Temporal lobe (tissue), 2 donors: ENCODE measurements around a stretch of chr2.

DNA sequence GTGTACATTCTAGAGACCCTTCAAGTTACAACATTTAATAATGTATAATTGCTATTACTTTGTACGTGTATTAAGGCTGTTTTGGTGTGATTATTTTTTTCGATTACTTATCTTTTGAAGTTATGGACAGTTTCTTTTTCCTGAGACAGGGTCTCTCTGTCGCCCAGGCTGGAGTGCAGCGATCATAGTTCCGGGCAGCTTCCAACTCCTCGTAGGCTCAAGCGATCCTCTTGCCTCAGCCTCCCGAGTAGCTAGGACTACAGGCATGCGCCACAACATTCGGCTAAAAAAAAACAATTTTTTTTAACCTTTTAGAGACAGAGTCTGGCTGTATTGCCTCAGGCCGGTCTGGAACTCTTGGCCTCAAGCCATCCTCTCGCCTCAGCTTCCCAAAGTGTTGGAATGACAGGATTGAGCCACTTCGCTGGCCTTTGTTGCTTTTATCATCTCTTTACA lies 912 bp downstream of the HAT1 start:
- RAMPAGE, long total RNA, result no peak

GRCh38 chr2:172090096-172091268 lies 5.2 kb downstream of the DLX1 start:
- RAMPAGE, long total RNA, result no peak

- RAMPAGE, long total RNA, result no peak
Observed at GRCh38 chr2:172093043-172093746, 7.9 kb downstream of the DLX1 start.

GRCh38 chr2:172226199-172226636 lies 123.5 kb upstream of the DLX2 start:
- RAMPAGE, long total RNA, result no peak

GRCh38 chr2:172234528-172235823 lies 132.3 kb upstream of the DLX2 start:
- RAMPAGE, long total RNA, result no peak

- RAMPAGE, long total RNA, result no peak
Observed at GRCh38 chr2:172253058-172253753, 150.5 kb upstream of the DLX2 start.

- RAMPAGE, long total RNA, result no peak
Observed at GRCh38 chr2:172280636-172281190, 146.7 kb upstream of the ITGA6 start.

DNA sequence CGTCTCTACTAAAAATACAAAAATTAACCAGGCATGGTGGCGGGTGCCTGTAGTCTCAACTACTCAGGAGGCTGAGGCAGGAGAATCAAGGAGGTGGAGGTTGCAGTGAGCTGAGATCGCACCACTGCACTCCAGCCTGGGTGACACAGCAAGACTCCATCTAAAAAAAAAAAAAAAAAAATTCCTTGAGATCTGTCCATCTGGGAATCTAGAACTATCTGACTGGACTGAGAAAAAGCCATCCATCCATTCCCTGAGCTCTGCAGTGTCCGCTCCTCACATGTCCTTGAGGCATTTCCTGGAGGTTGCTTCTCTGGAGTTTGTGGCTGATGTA lies 102.1 kb upstream of the ITGA6 start:
- RAMPAGE, long total RNA, result no peak

DNA sequence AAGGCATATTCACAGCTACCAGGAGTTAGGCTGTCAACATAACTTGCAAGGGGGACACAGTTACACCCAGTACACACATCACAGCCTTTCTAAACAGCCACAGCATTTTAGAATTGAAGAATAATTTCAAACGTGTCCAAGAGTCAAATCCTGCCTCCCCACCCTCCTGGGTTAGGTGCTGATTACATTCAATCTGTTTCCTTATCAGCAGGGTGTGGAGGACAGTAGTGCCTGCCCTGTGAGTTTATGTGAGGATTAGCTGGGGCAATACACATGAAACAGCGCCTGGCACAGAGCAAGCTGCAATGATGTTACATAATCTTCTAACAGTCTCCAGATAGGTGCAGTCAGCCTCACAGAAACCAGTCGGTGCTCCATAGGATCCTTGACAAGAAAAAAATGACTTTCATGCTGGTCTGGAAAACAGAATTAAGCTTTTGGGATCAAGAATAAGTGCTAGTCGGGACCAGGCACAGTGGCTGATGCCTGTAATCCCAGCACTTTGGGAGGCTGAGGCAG lies 91.7 kb upstream of the ITGA6 start:
- RAMPAGE, long total RNA, result no peak

DNA sequence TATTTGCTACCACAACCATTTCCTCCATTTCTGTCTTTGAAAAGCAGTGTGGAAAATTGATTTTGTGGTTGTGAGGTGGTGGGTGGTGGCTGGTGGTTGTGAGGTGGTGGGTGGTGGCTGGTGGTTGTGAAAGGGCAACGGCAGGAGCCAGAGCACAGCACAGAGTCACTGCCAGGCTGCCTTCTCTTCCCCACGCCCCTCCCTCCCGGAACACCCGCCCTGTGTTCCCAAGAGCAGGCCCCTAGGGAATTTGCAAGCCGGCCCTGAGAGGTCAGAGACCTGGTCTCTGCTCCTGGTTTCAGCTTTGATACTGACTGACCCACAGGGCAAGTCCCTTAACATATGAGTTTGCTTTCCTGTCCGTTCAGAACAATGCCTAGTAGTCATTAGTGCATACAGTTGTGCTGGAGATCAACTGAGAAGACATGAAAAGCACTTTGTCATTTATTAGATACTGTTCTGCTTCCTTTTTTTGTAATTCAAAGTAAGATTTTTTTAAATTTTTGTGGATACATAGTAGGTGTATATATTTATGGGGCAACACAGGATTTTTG lies 53.0 kb downstream of the ITGA6 start:
- RAMPAGE, long total RNA, result no peak

DNA sequence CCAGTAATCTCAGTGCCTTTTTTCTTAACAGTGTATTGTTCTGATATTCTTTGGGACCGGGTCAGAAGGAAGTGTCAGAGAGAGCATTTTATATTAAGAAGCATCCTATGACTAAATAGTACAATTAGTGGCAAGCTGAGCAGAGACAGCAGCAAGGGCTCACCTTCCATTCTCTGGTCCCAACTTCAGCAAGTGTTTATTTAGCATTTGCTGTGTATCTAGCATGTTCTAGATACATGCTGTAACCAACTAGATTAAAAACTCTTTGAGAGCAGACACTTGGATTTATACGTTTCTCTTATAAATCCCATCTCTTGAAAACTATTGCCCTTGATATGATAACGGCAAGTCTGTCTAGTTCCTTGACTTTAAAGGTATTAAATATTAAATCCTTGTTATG lies 126.6 kb downstream of the RAPGEF4 start:
- RAMPAGE, long total RNA, result no peak

DNA sequence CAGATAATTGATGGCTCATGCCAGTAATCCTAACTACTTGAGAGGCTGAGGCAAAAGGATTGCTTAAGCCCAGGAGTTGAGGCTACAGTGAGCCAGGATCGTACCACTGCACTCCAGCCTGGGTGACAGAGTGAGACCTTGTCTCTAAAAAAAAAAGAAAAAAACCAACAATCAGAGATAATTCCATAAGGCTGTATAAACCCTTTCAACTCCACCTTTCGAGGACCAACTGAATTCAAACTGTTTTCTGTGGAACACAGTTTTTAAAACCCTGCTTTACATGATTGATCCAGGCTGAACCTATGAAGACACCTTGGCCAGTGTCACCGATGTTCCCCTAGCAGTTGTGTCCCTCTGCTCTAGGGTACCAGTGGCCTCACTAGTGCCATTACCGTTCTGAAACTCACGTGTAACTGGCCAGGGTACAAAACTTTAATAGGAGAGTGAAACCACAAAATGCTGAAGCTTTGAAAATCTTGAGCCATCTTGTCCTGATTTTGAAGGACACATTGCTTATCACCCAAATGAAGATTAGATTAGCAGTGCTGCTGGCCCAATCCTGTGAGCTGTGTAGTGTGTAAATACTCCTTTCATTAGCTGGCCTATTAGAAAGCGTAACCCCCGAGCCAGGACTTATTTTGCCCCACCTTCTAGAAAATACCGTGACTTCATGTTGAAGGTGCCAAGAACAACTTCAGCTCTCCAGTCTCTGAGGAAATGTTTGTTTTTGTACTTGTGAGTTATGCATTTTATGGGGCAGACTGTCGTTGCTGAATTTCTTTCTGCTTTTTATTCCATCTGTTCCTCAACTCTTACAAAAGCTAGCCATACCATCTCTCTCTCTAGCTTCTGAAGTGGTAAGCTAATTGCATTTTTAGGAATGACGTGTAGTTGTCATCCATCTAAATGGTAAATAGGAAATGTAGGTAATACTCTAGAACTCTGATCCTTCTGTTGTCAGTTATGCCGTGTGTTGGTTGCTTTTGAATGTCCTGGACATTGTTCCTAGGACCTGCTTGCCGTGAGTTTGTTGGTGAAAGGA lies 147.8 kb upstream of the MAP3K20 start:
- RAMPAGE, long total RNA, result no peak

- RAMPAGE, long total RNA, result no peak
Observed at GRCh38 chr2:172995798-172996244, 79.8 kb upstream of the MAP3K20 start.

DNA sequence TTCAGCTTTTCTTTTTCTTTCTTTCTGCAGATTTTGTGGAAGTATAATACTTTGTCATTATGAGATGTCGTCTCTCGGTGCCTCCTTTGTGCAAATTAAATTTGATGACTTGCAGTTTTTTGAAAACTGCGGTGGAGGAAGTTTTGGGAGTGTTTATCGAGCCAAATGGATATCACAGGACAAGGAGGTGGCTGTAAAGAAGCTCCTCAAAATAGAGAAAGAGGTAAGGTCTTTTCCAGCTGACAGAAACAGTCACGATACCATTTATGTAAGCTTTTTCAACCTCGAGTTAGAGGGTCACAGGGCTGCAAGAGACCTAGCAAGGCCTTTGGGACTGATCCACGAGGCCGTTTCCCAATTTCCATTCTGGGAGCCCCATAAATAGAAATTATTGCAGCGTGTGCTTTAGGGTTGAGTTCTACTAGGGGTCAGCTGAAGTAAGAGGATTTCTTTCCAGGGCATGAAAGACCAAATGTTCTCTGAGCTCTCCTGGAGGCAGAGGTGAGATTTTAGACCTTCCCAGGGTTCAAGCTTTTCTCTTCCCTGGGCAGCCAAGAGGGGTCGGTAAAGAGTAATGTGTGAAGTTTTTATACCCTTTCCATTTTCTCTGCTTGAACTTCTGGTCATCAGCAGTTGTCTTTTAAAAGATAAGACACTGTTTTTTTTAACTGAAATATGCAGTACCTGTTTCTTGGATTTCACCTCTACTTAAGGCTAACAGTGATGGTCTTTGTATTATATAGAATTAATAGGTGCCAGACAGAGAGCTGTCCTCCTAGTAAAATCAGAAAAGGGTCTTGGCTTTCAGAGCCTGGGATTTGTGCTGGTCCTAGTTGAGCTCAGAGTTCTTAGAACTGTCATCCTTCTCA lies 15.6 kb downstream of the MAP3K20 start:
- RAMPAGE, long total RNA, result no peak

DNA sequence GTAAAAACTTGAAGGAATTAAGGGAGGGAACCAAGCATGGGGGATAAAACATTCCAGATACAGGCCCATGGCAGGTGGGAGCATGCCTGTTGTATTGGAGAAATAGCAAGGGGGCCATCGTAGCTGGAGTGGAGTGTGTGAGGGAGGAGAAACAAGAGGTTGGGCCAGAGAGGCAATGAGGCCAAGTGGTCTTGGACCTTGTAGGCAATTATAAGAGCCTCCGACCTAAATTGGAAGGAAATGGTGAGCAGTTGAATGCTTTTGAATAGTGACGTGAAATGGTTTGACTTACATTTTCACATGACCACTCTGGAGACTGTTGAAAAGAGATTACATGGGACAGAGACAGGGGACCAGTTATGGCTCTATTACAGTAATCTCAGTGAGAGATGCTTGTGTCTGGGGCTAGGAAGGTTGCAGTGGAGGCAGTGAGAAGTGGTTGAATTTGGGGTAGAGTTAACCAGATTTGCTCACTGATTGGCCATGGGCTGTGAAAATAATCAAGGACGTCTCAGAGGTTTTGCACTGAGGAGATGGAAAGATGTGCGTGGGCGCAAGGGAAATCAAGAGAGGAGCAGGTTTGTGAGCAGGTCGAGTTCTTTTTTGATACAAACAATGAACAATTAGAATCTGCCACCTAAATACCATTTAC lies 29.3 kb downstream of the MAP3K20 start:
- RAMPAGE, long total RNA, result no peak

DNA sequence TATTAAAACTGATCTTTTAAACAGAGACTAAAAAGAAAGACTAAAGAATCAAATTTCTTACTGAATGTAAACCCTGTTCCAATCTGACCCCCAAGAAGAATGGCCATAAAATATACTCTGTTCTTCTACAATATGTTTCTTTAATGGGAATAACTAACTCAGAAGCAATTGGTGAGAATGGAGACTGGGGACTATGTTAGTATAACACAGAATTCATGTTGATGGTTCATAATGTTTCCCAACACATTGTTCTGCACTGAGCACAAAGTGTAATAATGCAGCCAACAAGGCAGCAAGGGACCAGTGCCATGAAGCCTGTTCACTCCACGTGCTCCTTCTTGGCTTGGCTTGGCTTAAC lies 129.6 kb downstream of the MAP3K20 start:
- RAMPAGE, long total RNA, result no peak

DNA sequence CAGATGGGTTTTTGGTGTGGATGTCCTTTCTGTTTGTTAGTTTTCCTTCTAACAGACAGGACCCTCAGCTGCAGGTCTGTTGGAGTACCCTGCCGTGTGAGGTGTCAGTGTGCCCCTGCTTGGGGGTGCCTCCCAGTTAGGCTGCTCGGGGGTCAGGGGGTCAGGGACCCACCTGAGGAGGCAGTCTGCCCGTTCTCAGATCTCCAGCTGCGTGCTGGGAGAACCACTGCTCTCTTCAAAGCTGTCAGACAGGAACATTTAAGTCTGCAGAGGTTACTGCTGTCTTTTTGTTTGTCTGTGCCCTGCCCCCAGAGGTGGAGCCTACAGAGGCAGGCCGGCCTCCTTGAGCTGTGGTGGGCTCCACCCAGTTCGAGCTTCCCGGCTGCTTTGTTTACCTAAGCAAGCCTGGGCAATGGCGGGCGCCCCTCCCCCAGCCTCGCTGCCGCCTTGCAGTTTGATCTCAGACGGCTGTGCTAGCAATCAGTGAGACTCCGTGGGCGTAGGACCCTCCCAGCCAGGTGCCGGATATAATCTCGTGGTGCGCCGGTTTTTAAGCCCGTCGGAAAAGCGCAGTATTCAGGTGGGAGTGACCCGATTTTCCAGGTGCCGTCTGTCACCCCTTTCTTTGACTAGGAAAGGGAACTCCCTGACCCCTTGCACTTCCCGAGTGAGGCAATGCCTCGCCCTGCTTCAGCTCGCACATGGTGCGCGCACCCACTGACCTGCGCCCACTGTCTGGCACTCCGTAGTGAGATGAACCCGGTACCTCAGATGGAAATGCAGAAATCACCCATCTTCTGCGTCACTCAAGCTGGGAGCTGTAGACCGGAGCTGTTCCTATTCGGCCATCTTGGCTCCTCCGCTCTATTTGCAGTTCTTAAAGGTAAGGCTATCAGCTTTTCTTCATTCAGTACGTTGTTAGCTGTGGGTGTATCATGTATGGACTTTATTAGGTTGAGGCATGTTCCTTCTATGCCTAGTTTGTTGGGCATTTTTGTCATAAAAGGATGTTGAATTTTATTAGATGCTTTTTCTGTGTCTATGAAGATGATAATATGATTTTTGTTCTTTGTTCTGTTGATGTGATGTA lies 178.1 kb downstream of the CDCA7 start:
- RAMPAGE, long total RNA, result no peak

- RAMPAGE, long total RNA, result no peak
Observed at GRCh38 chr2:173654087-173654573, 299.5 kb downstream of the CDCA7 start.

DNA sequence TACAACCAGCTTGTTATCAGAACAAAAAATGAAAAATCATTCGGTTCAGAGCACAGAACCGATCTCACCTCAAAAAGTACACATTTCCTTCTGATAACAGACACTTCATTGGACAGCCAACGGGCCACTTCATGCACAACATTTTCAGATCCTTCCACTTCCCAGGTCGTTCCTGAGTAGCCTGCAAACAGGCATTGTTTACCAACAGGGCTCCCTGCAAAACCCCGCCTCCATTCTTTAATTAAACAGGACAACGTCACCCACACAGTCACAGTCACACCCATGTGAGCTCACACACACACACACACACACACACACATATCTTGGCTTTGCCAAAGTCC lies 171.1 kb downstream of the SP3 start:
- RAMPAGE, long total RNA, result no peak

- RAMPAGE, long total RNA, result no peak
Observed at GRCh38 chr2:173918505-173919342, 46.4 kb downstream of the SP3 start.